ENCODE measurements around a stretch of chr3.

GRCh38 chr3:45113454-45114259 lies 32.5 kb downstream of the CDCP1 start:
- RRBS = no CpG with 5 or more reads among the region's 7 CpGs

DNA sequence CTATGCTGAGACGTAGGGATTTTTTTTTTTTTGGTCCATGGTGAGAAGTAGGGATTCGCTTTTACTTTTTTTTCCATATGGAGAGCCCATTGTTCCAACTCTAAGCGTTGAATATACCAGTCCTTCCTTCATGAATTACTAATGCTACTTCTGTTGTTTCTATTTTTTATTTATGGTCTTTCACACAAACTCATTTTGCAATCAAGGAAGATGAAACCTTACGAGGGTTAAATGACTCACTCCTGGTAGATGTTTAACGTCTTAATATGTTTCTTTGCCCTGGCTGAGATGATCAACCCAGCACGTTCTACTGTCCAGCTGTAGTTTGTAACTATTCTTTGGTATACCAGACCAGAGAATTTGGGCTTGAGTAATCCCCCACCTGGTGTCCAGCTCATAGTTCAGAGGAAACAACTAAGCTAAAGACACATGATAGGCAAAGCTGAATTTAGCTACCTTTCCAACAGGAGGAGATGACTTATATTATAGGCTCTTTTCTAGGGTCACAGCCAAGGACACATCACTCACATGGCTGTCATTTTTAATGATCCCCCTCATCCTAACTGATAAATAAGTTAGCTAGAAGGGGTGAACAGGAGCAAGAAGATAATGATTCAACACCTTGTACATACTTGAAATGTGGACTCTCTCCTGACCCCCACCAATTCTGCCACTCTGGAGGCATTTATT lies 23.0 kb downstream of the CDCP1 start:
- RRBS = no CpG with 5 or more reads among the region's 6 CpGs

DNA sequence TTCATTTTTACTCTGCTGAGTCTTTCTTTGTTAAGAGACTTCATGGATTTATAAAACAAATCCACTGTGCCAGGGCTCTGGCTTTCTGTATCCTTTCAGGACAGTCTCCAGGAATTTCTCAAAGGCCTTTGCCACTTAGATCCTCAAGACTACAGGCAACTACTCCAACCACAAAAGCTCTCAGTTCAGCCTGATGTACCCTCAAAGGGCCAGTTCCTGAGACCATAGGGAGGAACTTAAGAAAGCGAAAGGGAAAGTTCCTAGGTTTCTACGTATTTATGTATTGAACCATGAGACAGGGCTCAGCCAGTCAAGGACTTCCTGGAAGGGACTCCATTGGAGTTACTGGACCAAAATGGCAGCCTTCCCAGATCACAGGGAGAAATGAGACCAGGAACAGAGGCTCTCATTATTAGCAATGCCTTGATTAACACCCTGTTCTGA lies 1.9 kb downstream of the CDCP1 start:
- RRBS = no CpG with 5 or more reads among the region's 2 CpGs

- RRBS = no CpG with 5 or more reads among the region's 14 CpGs
These were observed 50.2 kb upstream of the LIMD1 start for GRCh38 chr3:45544015-45545006.

DNA sequence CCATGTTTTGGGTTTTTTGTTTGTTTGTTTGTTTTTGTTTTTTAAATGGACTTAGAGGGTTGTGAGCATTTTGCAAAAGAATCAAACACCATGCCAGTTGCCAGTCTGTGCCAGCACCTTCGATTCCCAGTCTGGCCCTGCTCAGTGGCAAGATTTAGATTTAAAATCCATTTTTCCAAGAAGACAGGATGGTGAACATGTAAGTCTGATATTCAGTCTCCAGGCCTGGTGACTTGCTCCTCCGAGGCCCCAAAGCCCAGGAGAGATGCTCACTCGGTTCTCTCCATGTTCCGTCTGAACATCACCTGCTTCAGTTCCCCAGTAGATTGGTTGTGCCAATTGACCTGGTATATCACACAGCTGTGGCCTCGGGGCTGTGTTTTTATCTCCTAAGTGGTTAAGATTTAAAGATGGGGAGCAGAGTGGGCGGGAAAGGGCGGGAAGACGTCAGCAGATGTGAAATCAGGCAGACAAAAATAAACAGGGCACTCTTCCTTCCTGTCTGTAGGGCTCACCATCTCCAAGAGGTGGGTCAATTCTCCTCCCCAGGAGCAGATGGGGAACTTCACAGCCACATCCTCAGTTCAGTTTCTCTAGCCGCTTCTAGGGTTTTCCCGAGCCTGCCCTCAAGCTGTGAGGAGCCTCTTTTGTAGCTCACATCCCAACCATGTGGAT lies 27.0 kb upstream of the LIMD1 start:
- RRBS = no CpG with 5 or more reads among the region's 10 CpGs

GRCh38 chr3:45736578-45737032 lies 47.4 kb downstream of the SACM1L start:
- RRBS = no CpG with 5 or more reads among the region's 1 CpG

- RRBS = no CpG with 5 or more reads among the region's 1 CpG
These were observed 284 bp downstream of the CXCR6 start for GRCh38 chr3:45943616-45943880.

DNA sequence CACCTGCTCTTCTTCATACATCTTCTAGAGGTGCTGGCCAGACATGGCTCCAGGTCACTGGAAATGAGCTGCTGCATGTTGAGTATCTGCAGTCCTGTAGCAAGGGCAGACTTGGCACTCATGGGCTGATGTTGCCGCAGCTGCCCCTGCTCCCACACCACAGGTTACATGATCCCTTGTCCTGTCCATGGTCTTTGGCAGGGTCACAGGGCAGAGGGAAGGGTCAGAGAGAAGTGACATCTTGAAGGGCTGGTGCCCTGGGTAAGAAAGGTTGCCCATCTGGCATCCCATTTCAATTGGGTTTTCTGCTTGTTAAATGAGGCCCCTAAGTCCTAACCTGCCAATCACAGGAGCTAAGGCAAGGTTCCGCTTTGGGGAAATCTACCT lies 2.0 kb downstream of the CXCR6 start:
- RRBS = no CpG with 5 or more reads among the region's 2 CpGs

GRCh38 chr3:45958284-45959076 lies 15.2 kb downstream of the CXCR6 start:
- RRBS = no CpG with 5 or more reads among the region's 7 CpGs

GRCh38 chr3:45988365-45988763 lies 7.3 kb downstream of the FYCO1 start:
- RRBS = no CpG with 5 or more reads among the region's 4 CpGs

DNA sequence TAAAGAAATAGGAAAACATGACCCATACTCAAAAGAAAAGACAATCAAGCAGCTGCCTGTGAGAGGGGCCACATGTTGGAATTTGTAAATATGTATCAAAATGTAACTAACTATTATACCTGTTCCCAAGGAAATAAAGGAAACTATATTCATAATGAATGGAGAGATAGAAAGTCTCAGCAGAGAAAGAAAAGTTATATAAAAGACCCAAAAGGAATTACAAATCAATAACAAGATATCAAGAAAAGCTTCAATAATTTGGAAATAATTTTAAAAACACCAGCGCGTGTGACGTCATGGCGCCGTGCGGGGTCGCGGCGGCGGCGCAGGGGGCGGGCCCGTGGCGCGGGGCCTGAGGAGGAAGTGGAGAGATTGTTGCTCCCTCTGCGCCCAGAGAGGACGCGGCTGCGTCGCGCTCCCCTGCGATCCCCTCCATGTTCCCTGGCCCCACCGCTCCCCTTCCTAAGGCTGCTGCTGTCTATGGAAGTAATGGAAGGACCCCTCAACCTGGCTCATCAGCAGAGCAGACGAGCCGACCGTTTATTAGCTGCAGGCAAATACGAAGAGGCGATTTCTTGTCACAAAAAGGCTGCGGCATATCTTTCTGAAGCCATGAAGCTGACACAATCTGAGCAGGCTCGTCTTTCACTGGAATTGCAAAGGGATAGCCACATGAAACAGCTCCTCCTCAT lies 4.3 kb downstream of the XCR1 start:
- RRBS = no CpG with 5 or more reads among the region's 30 CpGs

DNA sequence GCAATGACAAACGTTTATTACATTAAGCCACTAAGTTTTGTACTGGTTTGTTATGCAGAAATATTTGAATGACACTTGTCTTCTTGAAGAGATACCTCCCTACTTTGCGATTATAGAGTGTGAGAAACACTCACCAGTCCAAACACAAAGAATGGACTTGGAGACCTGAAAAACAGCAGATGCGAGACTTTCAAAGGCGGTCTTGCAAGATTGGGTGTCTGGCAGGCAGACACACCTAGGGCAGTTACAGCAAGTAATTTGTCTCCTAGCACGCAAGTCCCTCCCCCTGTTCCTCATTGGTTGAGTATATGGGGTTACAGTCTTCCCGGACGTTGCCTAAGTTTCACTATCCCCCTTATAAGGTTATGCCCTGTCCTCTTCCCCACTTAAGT lies 83.7 kb upstream of the XCR1 start:
- RRBS = no CpG with 5 or more reads among the region's 7 CpGs

GRCh38 chr3:46162852-46163630 lies 45.1 kb downstream of the CCR1 start:
- RRBS = no CpG with 5 or more reads among the region's 5 CpGs

- RRBS = no CpG with 5 or more reads among the region's 4 CpGs
These were observed 44.4 kb downstream of the CCR1 start for GRCh38 chr3:46163631-46164263.

DNA sequence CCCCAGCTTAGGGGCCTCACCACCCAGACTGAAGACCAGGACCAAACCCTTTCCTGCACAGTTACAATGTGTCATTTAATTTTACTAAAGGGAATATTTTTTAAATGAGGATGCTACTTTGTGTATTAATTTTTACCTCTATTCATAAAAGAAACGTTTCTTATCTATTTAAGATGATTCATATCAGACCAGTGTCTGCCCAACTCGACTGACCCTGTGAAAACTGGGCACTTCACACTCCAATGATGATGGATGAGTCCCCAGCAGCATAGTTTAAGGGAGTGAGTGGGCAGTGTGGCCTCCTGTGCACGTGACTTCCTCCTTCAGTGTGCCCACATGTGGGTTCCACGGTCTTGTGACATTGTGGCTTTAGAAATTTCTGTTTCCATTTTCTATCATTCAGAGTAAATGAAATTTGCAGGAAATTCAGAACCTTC lies 11.0 kb upstream of the CCRL2 start:
- RRBS = no CpG with 5 or more reads among the region's 4 CpGs

DNA sequence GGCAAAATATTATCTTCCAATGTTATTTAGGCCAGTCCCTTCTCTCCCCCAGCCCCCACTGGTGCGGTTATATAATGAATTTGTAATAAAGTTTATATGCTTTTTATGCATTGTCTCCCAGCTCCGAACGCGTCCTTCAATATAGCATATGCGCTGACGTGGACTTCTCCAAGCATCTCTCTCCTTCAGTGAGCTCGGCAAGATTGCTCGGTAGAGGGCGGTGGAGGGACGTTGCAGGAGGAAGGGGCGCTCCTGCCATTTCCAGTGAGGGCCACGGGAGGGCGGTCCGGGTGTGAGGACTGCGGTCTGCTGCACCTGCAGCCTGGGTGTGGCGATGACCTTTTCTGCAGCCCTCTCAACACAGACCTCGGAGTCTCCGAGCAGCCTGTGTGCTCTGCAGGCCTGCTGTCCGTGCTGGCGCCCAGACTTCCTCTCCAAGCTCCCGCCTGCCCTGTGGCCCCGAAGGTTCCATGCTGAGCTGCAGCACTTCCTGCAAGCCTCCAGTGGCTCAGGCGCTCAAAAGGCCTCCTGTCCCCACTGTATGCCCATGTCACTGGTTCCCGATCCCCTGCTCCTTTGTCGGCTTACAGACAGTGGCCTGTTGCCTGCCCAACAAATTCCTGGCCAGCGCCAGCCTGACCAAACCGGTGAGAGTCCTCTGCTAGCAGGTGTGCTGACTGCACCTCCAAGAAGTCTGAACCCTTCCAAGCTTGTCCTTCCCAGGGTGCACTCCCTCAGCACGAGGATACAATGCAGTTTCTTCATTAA lies 9.0 kb upstream of the RTP3 start:
- RRBS = no CpG with 5 or more reads among the region's 28 CpGs

DNA sequence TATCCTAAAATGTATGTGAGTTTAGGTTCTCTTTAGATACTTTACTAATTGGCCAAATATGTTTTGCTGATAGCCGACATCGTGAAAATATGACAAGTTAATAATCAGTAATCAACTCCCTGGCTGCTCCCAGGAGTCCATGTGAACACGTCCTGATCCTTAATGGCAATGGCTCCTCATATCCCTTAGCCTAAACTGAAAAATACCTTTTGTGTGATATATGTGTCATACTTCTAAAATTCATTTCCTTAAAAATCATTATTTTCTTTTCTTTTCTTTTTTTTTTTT lies 552 bp upstream of the LRRC2 start:
- RRBS = no CpG with 5 or more reads among the region's 3 CpGs

GRCh38 chr3:46576860-46577516 lies 600 bp upstream of the TDGF1 start:
- RRBS = 36% methylated on average over 9 of the region's 25 CpGs

- RRBS = no CpG with 5 or more reads among the region's 8 CpGs
These were observed 29.6 kb downstream of the ALS2CL start for GRCh38 chr3:46663740-46664447.

DNA sequence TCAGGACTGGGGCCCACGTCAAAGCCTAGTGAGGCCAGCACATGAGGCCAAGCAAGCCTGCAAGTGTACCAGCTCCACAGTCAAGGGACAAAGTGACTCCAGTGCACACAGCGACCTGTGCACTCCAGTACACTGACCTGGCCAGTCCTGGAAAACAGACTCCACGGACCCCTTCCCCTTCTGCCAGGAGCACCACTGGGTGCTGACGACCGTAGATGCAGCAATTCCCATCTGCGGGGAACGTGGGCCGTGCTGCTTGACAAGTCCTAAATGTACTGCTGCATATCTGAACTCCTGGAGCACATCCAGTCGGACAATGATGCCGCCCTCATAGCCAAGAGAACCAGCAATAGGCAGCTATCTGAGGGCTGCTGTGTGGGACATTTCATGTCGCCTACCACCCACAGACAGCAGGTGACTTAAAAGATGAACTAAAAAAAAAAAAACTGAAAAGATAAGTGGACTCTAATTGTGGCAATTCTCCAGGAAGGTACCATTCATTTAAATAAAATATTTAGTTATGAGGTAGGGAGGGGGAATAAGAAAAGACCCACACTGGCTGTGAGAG lies 28.6 kb downstream of the ALS2CL start:
- RRBS = no CpG with 5 or more reads among the region's 11 CpGs